ENCODE data around the genes ZNF763, ZNF433, ZNF44 and WDR83.

DNA sequence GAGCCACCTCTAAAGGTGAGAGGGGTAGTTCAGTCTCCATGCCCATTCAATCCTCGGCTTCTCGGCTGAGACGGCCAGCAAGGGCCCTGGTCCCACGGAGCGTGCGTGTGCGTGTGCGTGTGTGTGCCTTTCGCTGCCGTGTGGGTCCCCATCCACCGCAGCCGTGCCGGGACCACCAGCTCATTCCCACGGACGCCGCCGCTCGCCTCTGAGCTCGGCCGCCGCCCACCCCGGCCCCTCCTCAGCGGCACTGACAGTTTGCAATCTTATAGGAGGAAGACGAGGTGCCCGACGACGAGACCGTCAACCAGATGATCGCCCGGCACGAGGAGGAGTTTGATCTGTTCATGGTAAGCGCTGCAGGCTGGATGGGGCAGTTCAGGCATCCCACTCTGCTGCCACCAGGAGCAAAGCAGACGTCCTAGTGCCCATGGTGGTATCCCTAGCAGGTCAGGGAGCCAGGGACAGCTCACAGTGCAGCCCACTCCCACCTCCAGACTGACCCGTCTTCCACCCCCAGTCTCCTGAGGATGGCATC lies 55.3 kb upstream of the LDLR start:
- RRBS = 92% methylated on average over 17 of the region's 34 CpGs

DNA sequence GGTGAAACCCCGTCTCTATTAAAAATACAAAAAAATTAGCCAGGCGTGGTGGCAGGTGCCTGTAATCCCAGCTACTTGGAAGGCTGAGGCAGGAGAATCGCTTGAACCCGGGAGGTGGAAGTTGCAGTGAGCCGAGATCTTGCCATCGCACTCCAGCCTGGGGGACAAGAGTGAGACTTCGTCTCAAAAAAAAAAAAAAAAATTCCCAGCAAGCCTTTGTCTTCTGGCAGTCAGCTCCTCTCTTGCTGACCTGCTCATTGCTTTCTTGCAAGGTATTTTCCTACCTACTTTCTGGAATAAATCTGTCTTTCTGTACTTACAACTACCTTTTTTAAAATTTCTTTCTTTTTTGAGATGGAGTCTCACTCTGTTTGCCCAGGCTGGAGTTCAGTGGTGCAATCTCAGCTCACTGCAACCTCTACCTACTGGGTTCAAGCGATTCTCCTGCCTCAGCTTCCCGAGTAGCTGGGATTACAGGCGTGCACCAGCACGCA lies 14.9 kb downstream of the LDLR start:
- RRBS = no CpG with 5 or more reads among the region's 11 CpGs

DNA sequence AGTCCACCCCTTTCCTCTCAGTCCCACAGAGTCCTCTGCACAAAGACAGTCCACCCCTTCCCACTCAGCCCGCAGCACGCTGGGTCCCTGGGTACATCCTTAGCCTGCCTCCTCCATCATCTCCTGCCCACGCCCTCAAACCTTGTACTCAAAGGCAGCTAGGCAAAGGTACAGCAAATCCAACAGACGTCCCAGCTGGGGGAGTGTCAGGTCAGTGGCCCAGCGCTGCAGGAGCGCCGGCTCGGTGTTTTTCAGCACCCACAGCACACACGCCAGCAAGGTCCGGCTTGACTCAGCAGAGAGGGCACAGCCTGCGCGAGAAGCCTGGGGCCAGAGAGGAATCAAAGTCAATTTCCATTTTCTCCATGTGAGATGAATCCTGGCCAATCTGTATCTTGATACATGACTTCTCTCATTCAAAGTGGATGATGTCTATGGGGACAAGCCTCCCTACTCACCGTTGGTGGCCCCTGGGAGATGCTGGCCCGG lies 19.5 kb upstream of the KANK2 start:
- RRBS = 98% methylated on average over 4 of the region's 14 CpGs

- RRBS = 43% methylated on average over 11 of the region's 27 CpGs
Measured at GRCh38 chr19:11236398-11237230, 2.8 kb upstream of the ANGPTL8 start.

- RRBS = 11% methylated on average over 4 of the region's 15 CpGs
Measured at GRCh38 chr19:11247304-11247888, 8.0 kb downstream of the ANGPTL8 start.

DNA sequence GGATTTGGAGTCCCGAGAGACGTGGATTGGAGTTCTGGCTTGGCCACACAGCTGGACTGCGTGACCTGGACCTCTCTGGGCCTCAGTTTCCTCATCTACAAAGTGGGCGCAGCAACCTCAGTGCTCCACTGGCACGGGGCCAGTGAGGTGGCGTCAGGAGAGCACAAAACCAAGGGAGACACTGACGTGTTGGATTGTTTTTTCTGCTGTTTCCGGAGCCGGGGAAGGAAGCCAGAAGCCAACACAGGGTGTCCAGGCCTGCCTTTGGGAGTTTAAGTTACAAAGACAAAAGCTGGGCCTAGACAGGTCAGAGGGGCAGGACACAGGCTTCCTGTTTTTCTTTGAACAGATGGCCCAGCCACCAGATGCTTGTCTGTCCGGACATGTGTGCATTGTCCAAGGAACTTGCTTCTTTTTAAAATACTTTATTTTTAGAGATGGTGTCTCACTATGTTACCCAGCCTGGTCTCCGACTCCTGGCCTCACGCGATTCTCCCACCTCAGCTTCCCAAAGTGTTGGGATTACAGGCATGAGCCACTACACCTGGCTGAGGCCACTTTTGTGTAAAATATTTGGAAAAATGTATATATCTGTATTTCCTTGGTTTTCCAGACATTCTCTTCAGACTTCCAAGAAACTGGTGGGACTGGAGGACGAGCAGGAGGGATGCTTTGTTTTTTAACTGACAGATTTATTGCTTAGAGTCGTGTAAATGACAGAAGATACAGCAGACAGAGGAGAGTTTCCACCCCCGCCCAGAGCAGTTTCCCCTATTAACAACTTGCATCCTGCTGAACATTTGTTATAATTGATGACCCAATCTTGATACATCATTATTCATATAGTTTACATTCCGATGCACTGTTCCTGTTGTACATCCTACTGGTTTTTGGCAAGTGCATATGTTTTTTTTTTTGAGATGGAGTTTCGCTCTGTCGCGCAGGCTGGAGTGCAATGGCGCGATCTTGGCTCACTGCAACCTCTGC lies 6.8 kb upstream of the DOCK6 start:
- RRBS = no CpG with 5 or more reads among the region's 22 CpGs

DNA sequence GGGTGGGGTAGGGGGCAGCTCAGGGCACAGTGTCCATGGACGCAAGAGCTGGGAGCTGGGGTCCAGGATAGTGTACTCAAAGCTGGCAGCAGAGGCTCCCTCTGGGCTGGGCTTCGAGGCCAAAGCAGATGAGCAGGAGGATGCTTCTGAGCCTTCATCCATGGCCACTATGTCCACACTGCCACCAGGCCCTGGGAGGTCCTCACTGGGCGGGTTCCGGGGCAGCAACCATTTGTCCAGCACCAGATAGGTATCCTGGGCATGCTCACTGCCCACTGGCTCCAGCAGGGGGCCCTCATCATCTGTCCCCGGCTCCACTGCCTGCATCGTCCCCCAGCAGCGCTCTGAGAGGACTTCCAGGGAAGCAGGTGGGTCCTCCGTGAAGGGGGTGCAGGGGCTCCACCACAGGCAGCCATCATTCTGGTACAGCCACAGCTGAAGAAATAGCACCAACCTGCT lies 3.7 kb downstream of the SWSAP1 start:
- RRBS = 36% methylated on average over 2 of the region's 8 CpGs

- RRBS = no CpG with 5 or more reads among the region's 6 CpGs
Measured at GRCh38 chr19:11418037-11418252, 1.2 kb downstream of the RGL3 start.

DNA sequence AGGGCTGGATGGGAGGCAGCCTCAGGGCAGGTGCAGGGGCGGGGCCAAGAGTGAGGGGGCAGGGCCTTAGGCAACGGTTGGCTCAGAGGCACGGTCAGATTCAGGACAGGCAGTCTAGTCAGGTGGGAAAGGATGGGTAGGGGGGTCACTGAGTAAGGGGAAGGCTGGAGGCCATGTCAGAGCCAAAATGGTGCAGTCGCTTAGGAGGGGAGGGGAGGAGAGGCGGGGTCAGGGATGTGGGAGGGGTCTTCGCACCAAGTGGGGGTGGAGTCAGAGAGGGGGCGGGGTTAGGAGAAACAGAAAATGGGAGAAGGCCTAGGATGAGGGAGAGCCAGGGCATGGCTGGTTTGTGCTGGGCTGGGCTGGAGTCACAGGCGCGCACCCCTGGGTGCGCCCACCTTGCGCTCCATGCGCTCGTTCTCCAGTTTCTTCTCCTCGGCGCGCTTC lies 6.7 kb upstream of the RGL3 start:
- RRBS = no CpG with 5 or more reads among the region's 16 CpGs

- RRBS = 12% methylated on average over 2 of the region's 23 CpGs
Measured at GRCh38 chr19:11436004-11436557, 646 bp downstream of the PRKCSH start.

- RRBS = no CpG with 5 or more reads among the region's 5 CpGs
Measured at GRCh38 chr19:11925765-11926094, 823 bp downstream of the ZNF700 start.

DNA sequence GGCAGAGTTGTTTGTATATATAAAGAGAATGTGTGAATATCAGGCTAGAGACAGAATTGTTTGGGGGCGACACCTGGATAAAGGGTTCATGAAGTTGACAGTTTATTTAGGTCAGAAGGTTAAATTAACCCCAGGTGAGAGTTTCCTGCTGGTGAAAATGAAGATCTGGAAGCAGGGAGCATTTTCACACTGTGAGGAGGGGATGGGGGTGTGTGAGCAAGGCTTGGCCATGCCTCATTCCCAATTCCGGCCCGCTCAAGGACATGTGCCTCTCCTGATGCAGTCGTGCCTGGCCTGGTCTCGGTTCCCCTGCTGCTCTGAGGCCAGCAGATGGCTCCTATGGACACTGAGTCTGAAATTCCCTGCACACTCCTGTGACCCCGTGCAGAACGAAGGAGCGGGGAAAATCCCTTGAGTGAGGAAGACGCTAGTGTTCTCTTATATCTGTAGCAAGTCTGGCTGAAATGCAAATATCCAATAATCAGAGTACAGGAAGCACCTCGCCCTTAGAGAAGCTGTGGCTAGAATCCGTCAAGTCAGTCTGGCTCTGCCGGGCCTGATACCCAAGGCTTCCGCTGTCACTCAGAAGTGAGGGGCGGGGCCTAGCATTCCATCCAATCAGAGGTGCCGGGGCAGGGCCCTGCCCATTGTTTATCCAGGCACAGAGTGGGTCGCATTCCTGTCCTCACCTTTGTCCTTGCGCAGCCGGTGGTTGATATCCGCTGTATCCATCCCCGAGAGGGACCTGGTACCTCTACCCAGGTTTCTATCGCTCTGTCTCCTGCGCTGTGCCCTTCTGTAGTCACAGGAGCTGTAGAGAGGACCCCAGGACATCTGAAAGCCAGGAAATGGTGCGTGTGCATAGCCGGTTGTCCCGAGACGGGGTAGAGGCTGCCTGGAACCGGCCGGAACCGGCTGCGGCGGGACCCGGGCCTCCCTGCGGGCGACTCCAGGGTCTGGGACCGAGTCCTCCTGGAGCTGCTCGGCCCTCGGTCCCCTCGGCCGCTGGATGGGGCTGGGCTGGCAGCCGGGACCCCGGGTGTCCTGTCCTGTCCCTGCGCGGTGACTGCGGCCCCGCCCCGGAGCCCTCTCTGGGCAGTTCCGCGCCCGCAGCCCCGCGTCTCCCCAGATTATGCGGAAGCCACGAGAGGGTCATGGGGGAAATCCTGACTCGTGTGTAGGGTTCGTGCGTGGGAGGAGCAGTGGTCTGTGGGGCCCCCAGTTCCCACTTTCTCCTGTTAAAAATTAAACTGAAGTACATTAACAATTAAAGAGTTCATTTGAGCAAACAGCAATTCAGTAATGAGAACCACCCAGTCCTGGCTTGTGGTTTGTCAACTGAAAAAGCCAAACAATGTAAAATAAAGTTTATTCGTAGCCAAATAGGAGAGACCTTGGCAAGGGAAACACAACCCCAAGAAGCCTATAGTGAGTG lies at the start of gene ZNF763:
Gene ZNF763, plus strand, starts transcription at position 680 of the 1,435 bp plus-strand sequence.
- RRBS = 3% methylated on average over 18 of the region's 57 CpGs

- RRBS = no CpG with 5 or more reads among the region's 4 CpGs
Measured at GRCh38 chr19:12000648-12001034, 34.8 kb downstream of the ZNF433 start.

GRCh38 chr19:12034879-12036194 lies at the start of gene ZNF433:
Gene ZNF433 (minus strand): TSS chr19:12035679.
- RRBS = 1% methylated on average over 20 of the region's 75 CpGs

GRCh38 chr19:12145323-12146104 lies 5.4 kb upstream of the ZNF20 start:
- RRBS = no CpG with 5 or more reads among the region's 14 CpGs

DNA sequence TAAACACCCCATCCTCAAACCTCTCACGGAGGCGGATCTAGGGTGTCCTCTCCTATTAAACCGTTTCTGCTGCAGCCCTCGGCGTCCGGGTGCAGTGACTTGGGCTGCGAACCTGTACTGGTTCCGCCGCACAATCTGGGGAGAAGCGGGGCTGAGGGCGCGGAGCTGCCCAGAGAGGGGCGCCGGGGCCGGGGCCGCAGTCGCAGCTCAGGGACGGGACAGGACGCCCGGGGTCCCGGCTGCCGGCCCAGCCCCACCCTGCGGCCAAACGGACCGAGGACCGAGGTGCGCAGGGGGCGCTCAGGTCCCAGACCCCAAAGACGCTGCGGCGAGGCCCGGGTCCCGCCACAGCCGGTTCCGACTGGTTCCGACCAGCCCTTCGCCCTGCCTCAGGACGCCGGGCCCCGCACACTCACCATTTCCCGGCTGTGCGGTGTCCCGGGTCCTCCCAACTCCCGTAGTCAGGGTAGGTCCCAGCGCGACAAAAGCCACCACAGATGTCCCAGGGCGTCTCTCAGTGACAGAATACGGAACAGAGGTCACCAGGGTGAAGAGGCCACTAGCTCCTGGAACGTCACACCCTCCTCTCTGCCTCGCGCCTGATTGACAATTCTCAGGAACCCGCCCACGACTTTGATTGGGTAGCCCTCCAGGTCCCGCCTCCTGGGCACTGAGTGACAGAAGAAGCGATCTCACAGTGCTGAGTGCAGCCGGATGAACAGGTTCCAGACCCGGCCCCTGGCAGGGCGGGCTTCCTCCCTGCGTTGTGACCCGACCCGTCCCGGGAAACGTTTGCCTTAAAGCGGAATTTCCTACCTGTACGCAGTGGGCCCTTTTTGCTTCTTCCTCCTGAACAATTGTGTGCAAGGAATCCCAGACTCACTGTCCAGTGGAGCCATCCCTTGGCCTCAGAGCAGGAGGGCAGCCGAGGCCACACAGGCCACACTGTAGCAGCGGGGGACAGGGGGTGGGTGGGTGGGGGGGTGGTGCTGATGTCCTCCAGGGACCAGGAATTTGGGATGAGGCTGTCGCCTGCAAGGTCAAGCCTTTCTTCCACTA lies at the start of gene ZNF44:
Gene ZNF44, minus strand, starts transcription at position 608 of the 1,059 bp plus-strand sequence.
- RRBS = 1% methylated on average over 20 of the region's 68 CpGs

- RRBS = 11% methylated on average over 13 of the region's 44 CpGs
Measured at GRCh38 chr19:12513481-12514272, 29.1 kb upstream of the ZNF709 start.

- RRBS = 1% methylated on average over 4 of the region's 45 CpGs
Measured at GRCh38 chr19:12639861-12640761, 26.4 kb downstream of the MAN2B1 start.

DNA sequence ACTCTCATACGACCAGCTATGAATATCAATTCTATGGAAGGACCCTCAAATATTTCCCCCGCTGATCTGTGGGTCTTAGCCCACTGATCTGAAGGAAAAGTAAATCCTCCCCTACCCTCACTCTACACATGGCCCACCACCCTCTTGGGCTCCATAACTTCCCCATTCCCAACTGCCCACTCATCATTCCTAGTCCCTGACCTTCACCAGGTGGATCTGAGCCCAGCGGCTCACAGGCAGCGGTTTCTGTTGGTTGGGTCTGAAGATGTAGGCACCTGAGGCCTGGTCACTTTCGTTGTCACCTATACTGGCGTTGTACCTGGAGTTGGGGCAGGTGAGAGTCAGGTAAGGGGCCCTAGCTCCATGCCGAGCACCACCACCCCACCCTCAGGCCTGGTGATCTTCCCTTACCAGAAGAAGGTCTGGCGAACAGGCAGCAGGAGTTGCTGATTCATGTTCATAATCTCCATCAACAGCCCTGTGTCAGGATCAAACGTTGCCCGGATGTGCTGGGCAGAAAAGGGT lies 14.5 kb downstream of the MAN2B1 start:
- RRBS = no CpG with 5 or more reads among the region's 10 CpGs

- RRBS = 3% methylated on average over 11 of the region's 40 CpGs
Measured at GRCh38 chr19:12666607-12667460, at the start of gene WDR83. Gene WDR83 (plus strand): TSS chr19:12666807.

All from pericardium (tissue), 1 donor.